Metastatic Lung Carcinoma in the Adrenal Gland (tissue), 1 donor: ENCODE results near the gene RYK.

DNA sequence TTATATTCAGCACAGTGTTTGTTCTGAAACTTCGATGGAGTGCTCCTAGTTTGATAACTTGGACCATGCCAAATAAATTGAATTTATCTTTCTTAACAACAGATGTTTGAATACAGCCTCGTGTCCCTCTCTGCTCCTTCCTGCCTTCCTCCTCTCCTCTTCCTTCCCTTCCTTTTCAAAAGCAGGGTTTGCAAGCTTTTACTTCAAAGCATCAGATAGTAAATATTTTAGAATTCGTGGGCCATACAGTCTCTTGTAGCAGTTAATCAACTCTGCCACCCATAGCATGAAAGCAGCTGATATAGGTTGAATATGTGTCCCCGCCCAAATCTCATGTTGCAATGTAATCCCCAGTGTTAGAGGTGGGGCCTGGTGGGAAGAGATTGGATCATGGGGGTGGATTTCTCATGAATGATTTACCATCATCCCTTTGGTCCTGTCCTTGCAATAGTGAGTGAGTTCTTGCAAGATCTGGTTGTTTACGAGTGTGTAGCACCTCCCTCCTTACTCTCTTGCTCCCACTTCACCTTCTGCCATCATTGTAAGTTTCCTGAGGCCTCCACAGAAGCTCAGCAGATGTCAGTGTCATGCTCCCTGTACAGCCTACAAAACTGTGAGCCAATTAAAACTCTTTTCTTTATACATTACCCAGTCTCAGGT lies 102.6 kb downstream of the ALG1L2 start:
- PRO-cap = no peak

DNA sequence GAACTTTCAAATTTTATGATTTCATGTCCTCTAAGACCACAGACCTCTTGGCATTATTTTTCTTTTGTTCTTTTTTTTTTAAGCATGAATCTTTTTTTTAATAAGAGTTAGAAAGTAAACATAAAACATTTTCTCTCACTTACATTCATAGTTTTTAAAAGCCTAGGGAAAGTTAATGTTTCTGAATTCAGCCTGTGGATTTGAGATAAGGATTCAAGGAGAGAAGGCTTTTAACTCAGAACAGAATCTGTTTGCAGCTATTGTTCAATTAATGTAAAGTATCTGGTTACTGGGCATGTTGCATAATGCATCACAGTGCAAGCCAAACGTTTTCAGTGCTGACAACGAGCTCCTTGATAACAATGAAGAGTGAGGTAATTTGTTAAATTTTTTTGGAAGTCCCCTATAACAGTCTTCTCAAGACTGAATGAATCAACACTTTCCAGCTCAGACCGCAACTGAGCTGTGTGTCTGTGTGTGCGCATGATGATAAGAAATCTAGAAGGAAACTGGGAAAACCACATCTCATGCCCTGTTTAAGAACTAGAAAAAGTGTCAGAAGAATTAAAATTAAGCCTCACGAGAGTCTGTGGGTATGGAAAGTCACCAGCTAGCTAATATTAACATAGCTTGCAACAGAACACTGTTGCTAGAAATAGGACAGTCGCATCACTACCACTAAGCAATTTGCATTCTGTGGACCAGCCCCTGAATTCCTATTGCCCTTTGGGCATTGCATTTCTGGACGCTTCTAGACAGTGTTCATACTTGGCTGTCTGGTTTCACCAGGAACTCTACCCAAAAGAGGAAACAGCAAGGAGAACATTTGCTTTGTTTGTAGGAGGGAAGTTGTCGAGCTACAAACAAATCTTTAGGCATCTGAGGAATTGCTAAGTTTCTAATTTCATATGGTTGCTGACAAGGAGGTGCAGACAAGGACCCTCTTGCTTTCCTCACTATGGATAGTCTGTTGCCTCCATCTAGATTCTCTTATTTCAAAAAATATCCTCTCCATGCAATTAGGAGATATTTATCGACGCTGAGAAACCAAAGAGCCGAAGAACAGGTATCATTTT lies 43.7 kb upstream of the ATP2C1 start:
- PRO-cap = unidirectional peak, plus-strand start at position 801 of the sequence

DNA sequence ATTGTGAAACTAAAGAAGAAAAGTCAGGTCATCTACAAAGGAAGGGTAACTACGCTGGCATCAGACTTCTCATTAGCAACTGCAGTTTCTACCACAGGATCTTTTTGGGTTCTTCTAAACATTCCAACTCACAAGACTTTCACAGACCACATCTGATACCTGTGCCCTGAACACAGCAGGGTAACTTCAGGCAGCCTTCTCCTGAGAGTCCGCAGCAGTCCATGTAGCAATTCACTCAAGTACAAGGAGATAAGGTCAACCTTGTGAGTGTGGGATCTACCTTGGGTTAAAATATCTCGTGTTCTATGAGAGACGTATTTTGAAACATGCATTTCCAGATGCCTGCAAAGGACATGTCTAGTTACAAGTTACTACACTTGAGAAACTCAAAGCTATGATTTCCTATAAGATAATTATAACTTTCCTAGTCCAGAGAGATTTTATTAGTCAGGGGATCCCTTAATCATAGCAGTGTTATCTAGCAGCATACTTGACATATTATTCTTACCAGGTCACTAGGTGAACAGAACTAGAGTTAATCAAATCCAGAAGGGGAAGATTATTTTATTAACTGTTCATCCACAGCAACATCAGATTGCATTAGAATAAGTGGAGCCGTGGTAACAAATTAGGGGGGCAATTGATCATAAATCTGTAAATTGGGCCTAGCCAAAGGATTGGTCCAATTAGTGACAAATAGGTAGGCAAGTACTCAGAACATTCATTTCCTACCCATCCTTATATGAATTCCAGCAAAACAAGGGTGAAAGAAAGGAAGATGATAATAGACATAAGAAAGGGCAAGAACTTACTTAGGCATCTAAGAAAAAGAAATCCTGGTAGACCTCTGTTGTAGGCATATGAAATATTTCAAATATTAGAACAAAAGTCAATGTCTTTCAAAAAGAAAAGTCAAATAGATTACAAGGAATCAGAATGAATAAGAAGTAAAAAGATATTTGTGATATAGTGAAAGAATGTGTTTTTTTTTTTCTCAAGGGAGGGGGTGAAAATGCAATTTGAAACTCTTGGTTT lies 66.2 kb downstream of the ASTE1 start:
- PRO-cap = no peak

GRCh38 chr3:131351129-131351620 lies 30.4 kb upstream of the NUDT16 start:
- PRO-cap = no peak

GRCh38 chr3:131387501-131388158 lies 6.1 kb downstream of the NUDT16 start:
- PRO-cap = no peak

- PRO-cap = no peak
Observed at GRCh38 chr3:132303379-132303787, 13.8 kb upstream of the ACP3 start.

- PRO-cap = no peak
Observed at GRCh38 chr3:132453484-132453950, 36.2 kb downstream of the DNAJC13 start.

DNA sequence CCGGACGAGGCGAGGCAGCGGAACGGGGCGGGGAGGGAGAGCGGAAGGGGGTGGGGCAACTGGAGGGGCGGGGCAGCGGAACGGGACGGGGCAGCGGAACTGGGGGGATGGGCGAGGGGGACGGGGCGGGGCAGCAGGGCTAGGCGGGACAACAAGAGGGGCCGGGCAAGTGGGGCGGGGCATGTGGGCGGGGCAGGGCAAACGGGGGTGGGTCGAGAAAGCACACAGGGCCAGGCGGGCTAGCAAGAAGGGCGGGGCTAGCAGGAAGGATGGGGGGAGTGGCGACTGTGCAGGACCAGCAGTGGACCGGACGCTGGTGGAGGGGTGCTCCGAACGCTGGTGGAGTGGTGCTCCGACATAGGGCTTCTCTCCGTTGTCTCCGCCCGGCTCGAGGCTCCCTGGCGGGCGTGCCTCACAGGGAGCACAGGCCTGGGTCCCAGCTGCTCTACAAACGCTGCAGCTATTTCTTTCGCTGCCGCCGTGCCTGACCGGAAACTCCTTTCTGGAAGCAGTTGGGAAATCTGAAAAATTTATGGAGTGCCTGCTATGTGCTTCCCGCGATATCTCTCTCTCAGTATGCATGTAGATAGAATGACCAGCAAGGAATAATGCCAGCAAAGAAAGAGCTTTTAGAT lies 600 bp upstream of the NPHP3 start:
- PRO-cap = unidirectional peak, plus-strand start at position 301 of the sequence; unidirectional peak, minus-strand start at position 504 of the sequence

DNA sequence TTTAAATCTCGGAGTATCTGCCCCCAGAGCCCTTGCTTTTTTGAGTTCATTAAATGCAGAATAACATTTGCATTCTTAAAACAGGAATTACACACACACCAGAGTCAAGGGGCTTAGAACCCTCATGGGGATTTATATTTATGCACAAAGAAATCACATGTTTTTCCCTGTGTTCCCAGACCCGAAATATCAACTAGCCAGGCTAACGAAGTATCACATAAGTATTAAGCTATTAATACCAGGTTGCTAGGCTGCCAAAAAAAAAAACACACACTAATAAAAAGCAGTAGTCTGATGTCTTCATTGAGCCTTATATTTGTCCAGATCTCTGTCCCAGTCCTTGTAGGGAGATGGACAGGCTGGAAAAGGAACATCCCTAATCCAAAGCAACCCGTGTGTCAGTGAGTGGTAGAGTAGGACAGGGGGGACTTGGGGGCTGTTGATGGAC lies 103.6 kb upstream of the BFSP2 start:
- PRO-cap = no peak

- PRO-cap = no peak
Observed at GRCh38 chr3:133477595-133477985, 77.7 kb downstream of the BFSP2 start.

- PRO-cap = unidirectional peak, minus-strand start at chr3:133506475
Observed at GRCh38 chr3:133506357-133506675, 67.2 kb upstream of the CDV3 start.

GRCh38 chr3:133512878-133513099 lies 60.7 kb upstream of the CDV3 start:
- PRO-cap = no peak

GRCh38 chr3:133572275-133572950 lies 1.1 kb upstream of the CDV3 start:
- PRO-cap = no peak

- PRO-cap = no peak
Observed at GRCh38 chr3:133749591-133750307, 3.6 kb downstream of the TF start.

GRCh38 chr3:133760911-133761389 lies 14.8 kb downstream of the TF start:
- PRO-cap = no peak

DNA sequence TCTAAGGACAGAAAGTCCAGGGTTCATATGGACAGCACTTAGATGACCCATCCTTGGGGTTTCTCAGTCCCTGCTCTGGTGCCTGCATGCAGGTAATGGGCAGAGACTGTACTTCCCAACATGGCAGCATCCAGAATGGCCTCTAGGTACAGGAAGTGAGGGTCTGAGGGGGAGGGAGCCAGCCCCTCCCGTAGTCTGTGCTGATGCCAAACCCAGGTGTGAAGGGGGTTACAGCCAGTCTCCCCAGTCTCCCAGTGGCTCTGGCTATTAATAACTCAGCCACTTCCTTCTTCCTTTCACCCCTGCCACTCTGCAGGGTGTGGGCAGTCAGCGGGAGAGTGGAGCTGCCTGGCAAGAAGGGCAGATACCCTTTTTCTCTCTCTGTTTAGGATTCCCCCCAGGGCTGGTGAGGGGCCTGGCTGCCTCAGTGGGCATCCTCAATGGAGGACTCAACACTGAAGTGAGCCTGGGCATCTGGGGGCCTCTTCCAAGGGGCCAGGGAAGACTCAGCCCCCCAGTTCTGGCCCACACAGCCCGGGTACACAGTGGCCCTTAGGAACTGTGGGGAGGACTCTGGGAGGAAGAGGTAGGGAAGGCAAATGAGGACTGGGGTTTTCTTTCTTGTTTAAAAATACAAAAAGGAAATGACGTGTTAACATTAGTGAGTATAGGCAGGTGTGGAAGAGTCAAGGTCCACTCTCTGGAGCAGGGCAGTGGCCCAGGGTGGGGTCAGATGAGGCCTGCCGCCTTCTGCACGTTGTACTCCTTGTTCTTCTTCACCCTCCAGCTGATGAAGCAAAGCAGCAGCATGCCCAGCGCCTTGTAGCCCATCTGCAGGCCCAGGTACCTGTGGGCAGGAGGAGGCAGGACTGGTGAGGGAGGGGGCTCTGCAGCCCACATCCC lies 38.6 kb upstream of the RAB6B start:
- PRO-cap = no peak

- PRO-cap = no peak
Observed at GRCh38 chr3:133935560-133936349, 40.1 kb upstream of the RAB6B start.

GRCh38 chr3:133992443-133992802 lies 37.3 kb downstream of the SLCO2A1 start:
- PRO-cap = no peak

GRCh38 chr3:134211606-134212136 lies 39.0 kb downstream of the RYK start:
- PRO-cap = no peak

GRCh38 chr3:134250727-134251294 lies at the start of gene RYK:
RYK (minus strand) TSS chr3:134250859.
- PRO-cap = bidirectional peak, plus-strand start at chr3:134250957, minus-strand start at chr3:134250842